Thoracic aorta (tissue), 1 donor: ENCODE results near the gene THEM4.

- RAMPAGE, long total RNA, result no peak
These were observed 1.1 kb downstream of the PSMB4 start for GRCh38 chr1:151400392-151401021.

DNA sequence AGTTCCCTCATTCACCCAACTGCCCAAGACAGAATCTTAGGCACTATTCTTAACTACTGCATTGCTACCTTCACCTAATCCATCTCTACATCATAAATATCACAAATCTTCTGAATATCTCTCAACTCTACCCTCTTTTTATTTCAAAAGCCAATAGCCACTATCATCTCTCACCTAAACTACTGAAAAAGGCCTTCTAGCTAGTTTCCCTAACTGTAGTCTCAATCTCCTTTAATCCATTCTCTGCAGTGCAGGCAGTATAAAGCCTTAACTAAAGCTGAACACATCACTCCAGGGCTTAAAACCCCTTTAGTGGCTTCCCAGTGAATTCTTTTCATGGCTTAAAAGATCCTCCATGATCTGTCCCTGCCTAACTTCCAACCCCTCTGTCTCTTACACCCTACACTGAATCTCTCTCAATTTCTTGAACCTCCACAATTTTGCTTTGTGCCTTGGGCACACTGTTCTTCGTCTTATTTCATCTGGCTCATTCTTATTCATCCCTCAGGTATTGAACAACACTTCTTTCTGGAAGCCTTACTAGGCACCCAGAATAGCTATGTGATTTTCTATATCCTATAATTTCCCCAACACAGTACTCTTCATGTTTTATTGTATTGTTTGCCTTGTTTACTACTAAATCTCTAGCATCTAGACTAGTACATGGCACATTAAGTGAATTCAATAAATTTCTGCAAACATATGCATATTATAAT lies 11.6 kb downstream of the PSMB4 start:
- RAMPAGE, long total RNA, result no peak

GRCh38 chr1:151457763-151458182 lies 1.5 kb downstream of the POGZ start:
- RAMPAGE, long total RNA, result no peak

GRCh38 chr1:151494639-151495282 lies 16.4 kb upstream of the CGN start:
- RAMPAGE, long total RNA, result no peak

DNA sequence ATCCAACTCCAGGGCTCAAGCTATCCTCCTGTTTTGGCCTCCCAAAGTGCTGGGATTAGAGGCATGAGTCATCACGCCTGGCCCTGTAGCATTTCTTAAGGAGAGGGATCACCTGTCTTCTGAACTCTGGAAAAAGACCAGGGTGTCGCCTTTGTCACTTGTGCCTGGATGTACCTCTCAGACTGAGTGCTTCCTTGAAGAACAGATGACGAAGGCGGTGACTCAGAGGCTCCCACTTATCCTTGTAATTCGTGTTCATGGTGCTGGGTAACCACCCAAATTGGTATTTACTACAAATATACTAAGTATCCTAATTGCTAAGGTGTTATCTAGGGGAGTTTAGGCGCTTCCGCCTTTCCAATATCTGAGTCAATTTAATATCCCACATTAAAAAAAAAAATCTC lies 2.3 kb upstream of the CGN start:
- RAMPAGE, long total RNA, result no peak

DNA sequence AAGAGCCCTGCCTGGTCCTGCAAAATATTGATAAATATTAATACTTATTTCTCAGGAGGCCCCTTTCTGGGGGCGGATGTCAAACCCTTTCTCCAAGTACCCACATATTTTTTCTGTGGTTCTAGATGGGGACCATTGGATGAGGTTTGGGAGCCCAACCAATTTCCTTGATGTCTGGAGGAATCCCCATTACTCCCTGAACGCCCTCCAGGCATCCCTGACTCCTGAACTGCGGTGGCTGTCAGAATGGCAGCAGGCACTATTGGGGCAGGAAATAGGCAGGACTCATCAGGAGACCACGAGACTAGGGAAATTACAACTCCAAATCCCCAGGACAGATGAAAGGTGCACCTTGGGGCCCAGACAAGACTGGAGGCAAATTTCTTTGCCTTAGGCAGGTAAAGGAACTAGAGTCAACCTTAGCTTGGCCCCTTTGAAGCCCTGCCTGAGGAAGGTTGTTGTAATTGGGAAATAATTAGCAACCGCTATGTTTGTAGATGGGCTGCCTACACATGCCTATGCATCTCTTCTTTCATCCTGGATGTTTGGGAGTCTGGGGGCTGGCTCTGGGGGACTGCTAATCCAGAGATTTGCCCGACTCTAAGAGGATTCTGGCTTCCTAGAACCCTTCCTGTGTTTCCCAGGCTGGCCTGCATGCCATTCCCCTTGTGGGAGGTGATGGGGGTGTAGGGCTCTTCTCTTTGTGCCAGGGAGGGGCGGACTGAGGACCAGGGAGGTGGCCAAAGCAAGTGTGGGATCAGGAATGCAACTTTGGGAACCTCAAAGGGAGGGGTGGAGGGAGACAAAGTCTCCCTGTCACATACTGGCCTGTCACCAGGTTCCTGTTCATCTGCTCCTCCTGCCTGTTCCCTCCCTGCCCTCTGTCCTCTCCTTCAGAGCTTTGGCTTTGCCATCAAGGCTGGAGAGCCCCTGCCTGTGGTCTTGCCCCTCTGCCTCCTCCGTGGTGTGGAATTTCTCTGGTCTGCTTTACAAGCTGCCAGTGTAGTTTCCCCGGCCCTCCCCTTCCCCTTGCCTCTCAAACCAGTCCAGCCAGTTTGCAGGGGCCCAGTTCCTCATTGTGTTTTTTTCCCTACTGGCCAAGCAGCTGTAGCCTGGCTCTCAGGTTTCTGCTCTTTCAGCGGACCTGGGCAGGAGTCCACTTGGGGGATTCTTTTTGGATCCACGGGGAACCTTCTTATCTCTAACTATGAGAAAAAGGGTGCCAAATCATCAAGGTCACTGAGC lies 1.5 kb downstream of the CGN start:
- RAMPAGE, long total RNA, result no peak

- RAMPAGE, long total RNA, result no peak
These were observed 3.4 kb downstream of the CGN start for GRCh38 chr1:151514598-151514929.

- RAMPAGE, long total RNA, result no peak
These were observed 13.2 kb downstream of the CGN start for GRCh38 chr1:151524000-151525094.

- RAMPAGE, long total RNA, result no peak
These were observed 14.3 kb downstream of the CGN start for GRCh38 chr1:151525432-151525904.

DNA sequence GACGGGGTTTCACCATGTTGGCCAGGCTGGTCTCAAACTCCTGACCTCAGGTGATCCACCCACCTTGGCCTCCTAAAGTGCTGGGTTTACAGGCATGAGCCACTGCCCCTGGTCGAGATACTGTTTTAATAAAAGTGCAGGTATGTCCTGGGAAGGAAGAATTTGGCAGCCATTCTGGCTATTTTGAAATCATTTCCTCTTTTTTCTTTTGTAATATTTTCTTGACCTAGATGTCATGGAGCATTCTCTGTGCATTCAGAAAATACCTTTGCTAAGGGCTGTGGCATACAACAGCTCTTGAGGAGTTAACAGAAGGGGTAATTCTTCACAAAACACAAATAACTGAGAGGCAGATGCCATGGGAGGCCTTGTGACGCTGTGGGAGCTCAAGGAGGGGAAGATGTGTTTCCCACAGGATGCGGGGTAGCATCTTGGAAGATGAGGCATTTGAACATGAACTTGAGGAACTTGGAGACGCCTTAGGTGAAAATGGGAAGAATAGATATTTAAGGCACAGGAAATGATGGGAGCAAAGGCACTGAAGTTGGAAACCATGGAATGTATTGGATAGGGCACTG lies 19.0 kb downstream of the TUFT1 start:
- RAMPAGE, long total RNA, result no peak

DNA sequence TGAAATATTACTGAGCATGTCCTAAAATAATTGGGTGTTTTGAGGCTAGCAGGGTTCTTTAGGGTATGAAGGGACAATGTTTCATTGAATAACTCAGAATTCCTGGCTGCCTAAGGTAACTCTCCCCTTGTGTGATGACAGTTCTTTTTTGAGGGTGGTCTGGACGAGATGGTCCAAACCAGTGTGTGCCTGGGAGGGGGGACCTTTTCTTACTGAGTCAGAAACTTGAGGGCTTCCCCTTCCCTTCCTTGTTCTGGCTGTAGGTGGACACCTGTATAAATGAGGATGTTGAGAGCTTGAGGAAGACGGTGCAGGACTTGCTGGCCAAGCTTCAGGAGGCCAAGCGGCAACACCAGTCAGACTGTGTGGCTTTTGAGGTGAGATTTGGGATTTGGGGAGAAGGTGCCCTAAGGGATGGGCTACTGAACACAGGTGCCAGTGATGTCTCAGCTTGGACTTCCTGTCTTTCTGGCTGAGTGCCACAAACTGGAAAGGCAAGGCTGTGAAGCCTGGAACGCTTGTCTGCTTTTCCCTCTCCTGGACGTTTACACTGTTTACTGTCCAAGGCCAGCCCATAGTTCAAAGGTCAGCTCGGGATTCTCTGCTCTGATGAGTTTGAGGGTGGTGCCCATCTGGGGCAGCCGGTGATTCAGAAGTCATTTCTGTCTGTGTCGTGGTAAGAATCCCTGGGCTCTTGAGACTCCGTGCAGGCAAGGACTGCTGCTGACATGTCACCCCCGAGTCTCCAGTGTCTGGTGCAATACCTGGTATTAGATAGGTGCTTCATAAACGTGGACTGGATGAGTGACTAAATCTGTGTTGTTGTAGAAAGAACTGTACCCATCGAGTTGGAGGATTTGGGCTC lies 29.5 kb downstream of the TUFT1 start:
- RAMPAGE, long total RNA, result no peak

DNA sequence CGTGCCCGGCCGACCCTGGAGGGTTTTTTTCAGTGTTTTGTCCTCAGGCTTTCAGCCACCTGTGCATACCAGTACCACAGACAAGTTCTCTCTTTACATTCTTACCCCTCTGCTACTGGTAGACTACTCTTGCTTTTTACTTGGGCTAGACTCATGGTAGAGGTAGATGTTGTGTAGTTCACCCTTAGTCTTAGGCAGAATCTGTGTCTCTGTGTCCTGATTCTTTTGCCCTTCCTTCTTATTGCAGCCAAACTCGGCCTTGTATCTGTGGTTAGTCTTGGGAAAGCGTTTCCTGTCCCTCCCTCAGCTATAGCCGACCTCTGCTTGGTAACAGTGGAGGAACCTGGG lies 42.2 kb downstream of the SNX27 start:
- RAMPAGE, long total RNA, result no peak

GRCh38 chr1:151739711-151740440 lies 18.6 kb downstream of the RIIAD1 start:
- RAMPAGE, long total RNA, result no peak

- RAMPAGE, long total RNA, result no peak
These were observed 5.5 kb downstream of the RORC start for GRCh38 chr1:151825965-151826714.

DNA sequence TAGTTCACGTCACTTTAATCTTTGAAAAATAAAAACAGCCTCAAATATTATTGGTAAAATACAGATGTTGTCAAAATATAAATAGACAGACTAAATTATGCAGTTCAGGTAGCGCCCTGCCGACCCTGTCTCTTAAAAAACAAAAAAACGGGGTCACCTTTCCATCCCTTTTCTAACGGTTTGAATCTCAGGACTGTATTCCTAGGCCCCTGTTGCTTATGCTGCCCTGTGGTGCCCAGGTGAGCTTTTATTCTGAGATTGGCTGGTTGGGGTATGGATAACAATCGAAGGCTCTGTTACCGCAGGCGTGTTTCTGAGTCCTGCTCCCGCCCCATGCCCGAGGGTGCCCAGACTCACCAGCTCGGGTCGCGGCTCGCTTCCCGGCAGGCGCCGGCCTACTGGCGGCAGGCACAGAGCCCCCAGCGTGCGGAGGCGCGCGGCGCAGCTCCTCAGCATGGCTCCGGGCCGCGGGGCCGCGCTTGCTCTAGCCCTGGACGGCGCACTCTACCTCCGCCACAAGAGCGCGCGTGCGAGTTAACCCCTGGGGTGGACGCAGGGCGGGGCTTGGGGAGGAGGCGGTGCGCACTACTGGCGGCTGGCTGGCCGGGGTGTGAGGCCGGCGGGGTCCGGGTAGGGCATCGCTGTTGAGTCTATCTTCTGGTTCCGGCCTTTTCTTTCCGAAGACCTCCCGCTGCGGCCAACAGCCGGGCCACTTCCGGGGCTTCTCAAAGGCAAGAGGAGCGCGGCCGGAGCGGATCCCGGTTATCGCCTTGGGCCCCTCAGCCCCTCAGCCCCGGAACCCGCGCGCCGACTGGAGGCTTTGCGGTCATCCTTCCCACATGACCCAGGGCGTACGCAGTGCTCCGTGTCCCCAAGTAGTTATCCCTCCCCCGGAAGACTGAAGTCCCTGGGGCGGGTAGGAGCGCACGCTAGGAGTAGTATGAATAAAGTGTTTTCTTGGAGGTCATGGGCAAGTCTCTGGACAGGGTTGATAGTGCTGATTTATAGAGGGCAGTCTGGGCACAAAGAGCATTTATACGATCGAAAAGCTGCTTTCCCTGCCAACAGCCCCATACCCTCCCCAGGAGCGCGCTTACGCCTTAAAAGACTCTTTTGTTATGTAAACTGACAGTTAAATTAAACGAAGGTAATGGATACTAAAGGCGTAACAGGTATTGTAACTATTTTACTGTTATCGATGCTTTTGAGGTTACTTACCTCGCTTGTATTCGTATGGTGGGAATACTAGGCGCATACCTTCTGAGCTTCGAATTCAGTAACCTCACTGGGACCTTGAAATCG lies at the start of gene THEM4:
Gene THEM4 (minus strand): TSS at position 509 of the 1,302 bp plus-strand sequence.
- RAMPAGE, long total RNA, result no peak

DNA sequence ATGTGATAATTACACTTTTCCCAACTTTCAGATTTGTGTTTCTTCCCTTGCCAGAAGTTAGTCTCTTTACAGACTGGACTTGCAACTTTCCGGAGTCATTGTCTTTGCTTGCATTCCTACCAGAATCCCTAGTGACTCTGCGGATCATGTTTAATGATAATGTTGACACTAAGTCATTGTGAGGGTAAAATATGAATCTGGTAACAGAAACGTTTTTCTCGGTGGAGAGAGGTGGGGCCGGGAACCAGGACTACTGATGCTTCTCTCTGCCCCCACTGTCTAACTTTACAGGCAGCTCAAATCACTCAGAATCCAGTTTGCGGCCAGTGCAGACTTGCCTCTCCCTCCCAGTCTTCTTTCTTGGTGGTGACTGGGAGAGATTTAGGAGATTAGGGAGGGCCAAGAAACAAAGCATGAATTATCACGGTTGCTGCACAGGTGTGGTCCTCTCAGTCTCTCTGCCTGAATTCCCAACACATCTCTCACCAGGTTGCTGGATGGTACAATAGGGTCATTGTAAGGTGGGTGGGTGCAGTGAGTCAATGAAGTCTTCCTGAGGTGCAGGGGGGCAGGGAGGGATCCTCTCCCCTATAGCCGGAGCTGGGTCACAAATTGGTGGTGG lies 12.7 kb downstream of the S100A11 start:
- RAMPAGE, long total RNA, result no peak

DNA sequence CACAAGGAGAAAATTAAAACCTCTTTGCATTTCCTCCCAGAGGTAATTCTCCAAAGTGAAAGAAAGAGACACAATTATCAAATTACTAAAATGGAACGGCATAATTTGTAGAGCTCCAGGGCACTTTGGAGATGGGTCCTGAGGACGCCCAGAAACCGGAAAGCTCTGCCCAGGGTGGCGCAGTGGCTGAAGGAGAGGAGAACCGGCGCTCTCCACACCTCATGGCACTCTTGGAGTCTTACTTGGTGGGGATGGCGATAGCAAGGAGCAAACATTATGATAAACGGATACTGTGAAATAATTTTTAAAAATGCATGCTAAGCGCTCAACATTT lies 1.3 kb downstream of the S100A11 start:
- RAMPAGE, long total RNA, result no peak

DNA sequence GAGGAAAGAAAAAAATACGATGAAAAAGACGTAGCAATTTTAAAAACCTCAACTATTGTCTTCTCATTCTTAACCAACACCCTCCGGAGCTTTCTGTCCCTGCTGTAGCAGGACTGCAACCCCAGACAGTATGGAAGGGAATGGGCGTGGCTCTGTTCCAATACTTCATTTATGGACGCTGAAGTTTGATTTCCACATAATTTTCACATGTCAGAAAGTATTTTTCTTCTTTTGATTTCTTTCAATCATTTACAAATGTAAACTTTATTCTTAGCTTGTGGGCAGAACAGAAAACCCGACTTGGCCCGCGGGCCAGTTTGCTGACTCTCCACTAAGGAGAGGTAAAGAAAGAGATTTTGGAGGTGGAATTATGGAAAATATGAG lies 967 bp downstream of the S100A11 start:
- RAMPAGE, long total RNA, result no peak

DNA sequence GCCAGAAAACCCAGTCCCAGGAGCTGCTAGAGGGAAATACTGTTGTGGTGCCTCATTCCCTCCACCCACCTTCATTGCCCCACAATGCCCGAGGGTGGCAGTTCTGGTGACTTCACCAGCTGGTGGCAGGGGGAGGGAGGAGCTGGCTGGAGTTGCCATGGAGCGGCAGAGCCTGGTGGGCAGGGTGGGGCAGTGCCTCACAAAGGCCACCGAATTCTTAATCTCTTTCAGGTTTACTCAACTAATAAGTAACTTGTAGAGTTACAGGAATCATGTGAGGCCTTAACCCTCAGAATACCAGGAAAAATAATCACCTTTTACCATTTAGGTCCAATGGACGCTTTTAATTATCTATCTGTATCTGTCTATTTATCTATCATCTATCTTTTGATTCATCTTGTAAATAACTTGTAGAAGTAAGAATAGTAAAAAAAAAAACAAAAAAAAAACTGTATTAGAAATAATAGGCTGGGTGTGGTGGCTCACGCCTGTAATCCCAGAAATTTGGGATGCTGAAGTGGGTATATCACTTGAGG lies 11.8 kb upstream of the S100A11 start:
- RAMPAGE, long total RNA, result no peak

DNA sequence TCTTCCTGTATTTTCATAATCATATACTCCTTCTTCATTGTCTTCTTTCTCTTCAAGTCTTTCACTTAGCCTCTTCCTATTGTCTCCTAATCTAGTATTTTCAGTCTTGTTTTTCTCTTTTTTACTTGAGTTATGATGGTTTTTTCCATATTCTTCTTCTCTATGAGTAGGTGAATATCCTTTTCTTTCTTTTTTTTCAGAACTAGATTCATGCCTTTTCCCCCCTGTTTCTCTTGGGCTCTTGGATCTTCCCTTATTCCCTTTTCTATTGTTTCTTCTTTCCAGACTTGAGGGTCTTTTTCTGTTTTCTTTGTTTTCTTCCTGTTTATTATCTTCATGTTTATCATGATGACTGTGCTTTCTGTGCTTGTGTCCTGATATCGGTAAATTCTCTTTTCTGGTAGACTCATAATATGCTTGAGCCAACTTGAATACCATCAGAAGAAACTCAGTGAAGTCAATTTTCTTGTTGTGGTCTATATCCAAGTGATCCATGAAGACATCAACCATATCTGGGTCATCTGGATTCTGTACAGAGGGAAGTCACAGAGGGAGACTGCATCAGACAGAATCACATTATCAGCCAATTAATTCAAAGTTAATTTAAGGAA lies 10.7 kb downstream of the FLG start:
- RAMPAGE, long total RNA, result no peak